Esophagus muscularis mucosa (tissue), 4 donors: Measurements from ENCODE around the genes CDC42BPA, MRPL55 and H2AC25.

- PRO-cap, result no peak
- RAMPAGE, long total RNA, 4 experiments, result no peak in any of the 4 experiments
Measured at GRCh38 chr1:227020322-227021031, 80.4 kb downstream of the COQ8A start.

DNA sequence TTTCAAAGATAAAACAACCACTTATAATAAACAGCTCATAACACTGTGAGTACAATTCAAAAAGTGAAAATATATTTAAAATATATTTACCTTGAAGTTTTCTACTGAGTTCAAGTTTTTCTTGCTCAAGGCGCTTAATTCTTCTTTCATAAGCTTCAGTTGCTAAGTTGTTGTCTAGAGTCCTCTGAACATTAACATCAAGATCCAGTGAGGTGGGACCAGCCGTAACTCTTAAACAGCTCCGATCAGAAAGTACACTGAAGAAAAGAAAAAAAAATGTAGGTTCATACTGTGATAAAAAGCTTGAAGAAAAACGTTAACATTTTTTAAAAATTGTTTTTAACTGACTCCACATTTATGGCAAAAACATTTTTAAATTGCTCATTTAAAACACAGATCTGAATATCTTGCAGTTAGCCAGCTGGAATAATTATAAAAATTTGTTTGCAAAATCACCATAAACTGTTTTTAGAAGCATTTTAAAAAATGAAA lies 178.8 kb downstream of the CDC42BPA start:
- PRO-cap, result no peak
- RAMPAGE, long total RNA, 4 experiments, result no peak in any of the 4 experiments

GRCh38 chr1:227285498-227286253 lies 32.6 kb downstream of the CDC42BPA start:
- PRO-cap, result no peak
- RAMPAGE, long total RNA, 4 experiments, result no peak in any of the 4 experiments

DNA sequence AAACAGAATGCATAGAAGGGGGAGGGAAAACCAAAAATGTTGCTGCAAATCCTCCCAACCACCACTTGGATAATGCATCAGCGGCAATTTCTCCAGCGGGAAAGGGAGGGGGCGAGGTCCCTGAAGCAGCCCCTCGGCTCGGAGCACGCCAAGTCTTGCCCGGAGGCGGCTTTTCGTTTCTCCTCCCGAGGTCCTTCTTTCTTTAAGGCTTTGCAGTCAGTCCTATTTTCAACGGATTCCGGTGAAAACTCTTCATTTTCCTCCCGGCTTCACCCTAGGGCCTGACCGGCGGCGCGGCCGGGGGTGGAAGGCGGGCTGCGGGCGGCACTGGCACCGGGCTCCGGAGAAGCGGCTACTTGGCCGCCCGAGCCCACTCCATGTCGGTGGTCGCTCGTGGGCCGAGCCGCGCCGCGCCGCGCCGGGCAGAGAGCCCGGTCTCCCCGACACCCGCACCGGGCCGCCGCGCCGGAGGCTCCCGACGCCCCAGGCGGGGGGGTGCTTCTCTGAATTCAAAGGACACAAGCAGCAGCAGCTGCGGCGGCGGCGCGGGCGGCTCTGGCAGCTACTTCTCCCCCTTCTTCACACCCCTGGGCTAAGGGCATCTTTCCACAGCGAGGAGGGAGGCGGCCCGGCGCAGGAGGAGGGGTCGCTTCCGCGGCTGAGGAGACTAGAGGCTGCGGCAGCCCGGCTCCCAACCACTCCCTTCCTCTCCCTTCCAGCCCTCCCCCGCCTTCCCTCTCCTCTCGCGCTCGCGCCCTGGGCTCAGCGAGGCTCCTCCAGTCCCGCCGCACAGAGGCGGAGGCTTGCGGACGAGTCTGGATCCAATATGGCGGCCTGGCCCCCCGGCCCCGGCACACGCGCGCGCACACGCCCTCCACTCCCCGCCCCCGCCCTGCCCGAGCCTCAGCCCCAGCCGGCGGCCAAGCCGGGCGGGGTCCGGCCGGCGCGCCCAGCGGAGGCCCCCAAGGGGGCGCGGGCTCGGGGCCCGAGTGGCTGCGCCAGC lies at the start of gene CDC42BPA:
TSS of gene CDC42BPA (minus strand) at position 828 of the 1,003 bp plus-strand sequence.
- PRO-cap, result unidirectional peak, plus-strand start at position 284 of the sequence; bidirectional peak, plus-strand start at position 601 of the sequence, minus-strand start at position 570 of the sequence; bidirectional peak, plus-strand start at position 790 of the sequence, minus-strand start at position 669 of the sequence
- RAMPAGE, long total RNA, 4 experiments, result no peak in any of the 4 experiments

- PRO-cap, result unidirectional peak, minus-strand start at chr1:227319277; unidirectional peak, minus-strand start at chr1:227319344
- RAMPAGE, long total RNA, 4 experiments, result no peak in any of the 4 experiments
Measured at GRCh38 chr1:227319098-227319753, 934 bp upstream of the CDC42BPA start.

DNA sequence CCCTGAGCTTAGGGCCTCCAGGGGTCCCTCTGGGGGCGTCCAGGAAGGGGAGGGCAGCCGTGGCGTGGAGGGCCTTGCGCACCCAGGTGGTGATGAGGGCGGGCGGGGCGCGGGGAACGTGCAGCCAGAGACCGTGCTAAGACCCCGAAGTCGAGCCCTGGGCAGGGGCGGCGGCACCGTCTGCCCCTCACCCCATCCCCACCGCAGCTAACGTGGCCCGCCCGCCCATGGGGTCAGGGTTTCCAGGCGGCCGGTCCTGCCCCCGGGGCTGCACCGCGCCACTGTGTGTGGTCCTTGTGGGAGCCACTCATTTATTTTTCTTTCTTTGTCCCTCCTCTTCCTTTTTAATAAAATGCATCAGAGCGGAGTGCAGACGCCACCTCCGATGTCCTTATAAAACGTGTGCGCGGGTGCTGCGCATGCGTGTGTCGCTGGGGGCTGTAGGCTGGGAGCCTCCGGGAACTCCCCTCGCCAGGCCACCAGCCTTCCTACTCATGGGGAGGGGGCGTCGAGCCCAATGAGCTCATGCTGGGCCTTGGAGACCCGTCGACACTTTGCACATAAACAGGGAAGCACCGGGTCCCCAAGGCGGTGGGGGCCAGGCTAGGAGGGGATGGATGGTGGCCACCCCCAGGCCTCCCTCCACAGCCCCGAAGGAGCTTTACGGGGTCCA lies 60.0 kb downstream of the WNT9A start:
- PRO-cap, result bidirectional peak, plus-strand start at position 420 of the sequence, minus-strand start at position 209 of the sequence
- RAMPAGE, long total RNA, 4 experiments, result no peak in any of the 4 experiments

DNA sequence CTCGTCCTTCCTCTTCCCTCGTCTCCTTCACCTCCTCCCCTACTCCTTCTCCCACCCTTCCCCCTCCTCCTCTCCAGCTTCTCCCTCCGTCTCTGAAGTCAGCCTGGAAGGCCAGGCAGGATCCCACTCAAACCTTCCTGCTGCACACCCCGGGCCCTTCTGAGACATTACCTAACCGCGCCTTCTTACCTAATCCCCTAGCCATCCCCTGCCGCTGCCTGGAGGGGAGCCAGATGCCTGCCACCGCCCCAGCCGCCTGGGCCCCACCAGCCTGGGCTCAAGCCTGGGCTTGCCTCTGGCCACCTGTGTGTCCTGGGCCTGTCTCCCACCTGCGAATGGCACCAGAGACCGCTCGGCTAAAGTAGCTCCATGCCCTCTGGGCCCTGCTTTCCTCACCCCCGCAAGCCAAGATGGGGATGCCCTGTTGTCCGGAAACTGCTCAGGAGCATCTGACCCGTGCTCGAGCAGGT lies 32.0 kb downstream of the WNT9A start:
- PRO-cap, result no peak
- RAMPAGE, long total RNA, 4 experiments, result no peak in any of the 4 experiments

- PRO-cap, result no peak
- RAMPAGE, long total RNA, 4 experiments, result no peak in any of the 4 experiments
Measured at GRCh38 chr1:228081262-228082304, 925 bp upstream of the ARF1 start.

GRCh38 chr1:228085067-228086252 lies 3.0 kb downstream of the ARF1 start:
- PRO-cap, result unidirectional peak, minus-strand start at chr1:228085810
- RAMPAGE, long total RNA, 4 experiments, result no peak in any of the 4 experiments

GRCh38 chr1:228108974-228109367 lies at the start of gene MRPL55:
Gene MRPL55 (minus strand): TSS chr1:228109299.
- PRO-cap, result bidirectional peak, plus-strand start at chr1:228109473, minus-strand start at chr1:228109299
- RAMPAGE, long total RNA, 4 experiments, result start-site peak on the minus strand in 4 of 4 experiments, at chr1:228109263-228109306 at its widest, 289 to 793 reads per replicate

DNA sequence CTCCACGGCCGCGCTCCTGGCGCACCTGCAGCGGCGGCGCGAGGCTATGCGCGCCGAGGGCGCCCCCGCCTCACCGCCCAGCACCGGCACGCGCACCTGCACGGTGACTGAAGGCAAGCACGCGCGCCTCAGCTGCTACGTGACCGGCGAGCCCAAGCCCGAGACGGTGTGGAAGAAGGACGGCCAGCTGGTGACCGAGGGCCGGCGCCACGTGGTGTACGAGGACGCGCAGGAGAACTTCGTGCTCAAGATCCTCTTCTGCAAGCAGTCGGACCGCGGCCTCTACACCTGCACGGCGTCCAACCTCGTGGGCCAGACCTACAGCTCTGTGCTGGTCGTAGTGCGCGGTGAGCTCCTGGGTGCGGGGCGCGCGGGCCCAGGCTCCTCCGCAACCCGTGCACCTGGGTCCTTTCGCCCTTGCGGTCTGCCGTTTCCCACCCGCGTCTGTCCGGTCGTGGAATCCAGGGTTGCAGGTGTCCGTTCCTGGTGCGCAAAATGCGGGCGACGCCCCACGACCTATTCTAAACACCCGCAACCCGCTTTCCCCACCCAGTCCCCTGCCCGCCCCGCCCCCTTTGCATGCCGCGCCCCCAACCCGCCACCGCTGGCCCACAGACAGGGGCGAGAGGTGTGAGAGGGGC lies 4.7 kb downstream of the OBSCN start:
- PRO-cap, result no peak
- RAMPAGE, long total RNA, 4 experiments, result no peak in any of the 4 experiments

DNA sequence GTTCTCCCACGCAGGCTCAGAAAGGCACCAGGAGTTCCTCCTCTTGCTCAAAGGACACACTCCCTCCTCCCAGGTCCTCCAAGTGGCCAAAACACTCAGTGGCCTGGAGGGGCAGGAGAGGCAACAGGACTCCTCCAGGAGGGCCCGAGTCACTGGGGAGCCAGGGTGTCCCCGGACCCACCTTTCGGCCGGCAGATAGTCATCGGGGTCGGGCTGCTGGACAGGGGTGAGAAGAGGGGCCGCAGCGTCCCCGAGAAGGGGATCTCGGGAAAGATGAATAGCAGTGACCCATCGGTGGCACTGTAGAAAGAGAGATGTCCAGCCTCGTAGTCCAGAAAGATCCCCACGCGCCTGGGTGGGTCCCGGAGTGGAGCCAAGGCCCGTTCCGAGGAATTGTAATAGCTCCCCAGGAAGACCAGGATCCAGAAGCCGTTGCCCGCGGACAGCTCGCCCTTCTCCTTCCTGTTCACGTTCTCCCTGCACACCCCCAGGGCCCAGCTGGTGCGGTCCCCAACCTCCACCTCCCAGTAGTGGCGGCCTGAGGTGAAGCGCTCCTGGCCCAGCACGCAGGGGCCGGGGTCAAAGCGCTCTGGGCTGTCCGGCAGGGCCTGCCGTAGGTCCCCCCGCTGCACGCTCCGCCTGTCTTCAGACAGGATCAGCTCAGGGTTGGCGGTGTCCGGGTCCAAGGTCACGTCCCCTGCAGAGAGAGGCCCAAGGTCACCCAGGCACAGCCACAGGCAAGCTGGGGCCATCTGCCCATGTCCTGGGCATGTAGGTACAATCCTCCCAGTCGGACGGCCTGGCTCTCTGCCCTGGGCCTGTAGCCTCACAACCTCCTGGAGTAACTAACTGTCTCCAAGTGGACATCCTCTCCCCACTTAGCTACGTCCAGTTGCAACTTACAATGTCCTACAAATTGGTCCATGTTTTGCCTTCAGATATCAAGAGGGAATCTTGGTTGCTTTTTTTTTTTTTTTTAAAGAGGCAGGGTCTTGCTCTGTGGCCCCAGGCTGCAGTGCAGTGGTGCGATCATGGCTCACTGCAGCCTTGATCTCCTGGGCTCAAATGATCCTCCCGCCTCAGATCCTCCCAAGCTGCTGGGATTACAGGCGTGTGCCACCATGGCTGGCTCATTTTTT lies 11.7 kb downstream of the TRIM11 start:
- PRO-cap, result no peak
- RAMPAGE, long total RNA, 4 experiments, result no peak in any of the 4 experiments

GRCh38 chr1:228456970-228458237 lies at the start of gene H2AC25:
Gene H2AC25 (minus strand): TSS chr1:228457873.
- PRO-cap, result bidirectional peak, plus-strand start at chr1:228458103, minus-strand start at chr1:228457868
- RAMPAGE, long total RNA, 4 experiments, result start-site peak on the plus strand in 2 of 4 experiments, at chr1:228458103-228458113 at its widest, 13 to 28 reads per replicate; start-site peak on the minus strand in 4 of 4 experiments, at chr1:228457867-228457906 at its widest, 35 to 80 reads per replicate

DNA sequence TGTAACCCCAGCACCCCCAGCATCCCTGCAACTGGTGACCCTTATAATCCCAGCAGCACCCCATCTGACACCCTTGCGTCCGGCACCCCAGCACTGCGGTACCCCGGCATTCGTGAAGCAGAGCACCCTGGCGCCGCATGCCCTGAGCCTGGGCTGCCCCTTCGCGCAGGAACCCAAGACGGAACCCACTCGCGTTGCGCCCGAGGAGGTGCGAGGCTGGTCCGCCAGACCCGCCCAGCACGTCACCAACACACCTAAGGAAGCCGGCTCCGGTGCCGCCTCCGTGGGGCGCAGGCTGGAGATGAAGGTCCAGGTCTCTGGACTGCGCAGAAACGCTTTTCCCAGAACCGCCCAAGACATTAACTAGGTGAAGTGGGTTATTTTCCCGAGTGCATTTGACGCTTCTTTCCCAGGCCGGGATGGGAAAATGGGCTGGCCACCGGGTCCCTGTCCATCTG lies 13.3 kb downstream of the H2BC26 start:
- PRO-cap, result unidirectional peak, plus-strand start at position 78 of the sequence
- RAMPAGE, long total RNA, 4 experiments, result no peak in any of the 4 experiments

DNA sequence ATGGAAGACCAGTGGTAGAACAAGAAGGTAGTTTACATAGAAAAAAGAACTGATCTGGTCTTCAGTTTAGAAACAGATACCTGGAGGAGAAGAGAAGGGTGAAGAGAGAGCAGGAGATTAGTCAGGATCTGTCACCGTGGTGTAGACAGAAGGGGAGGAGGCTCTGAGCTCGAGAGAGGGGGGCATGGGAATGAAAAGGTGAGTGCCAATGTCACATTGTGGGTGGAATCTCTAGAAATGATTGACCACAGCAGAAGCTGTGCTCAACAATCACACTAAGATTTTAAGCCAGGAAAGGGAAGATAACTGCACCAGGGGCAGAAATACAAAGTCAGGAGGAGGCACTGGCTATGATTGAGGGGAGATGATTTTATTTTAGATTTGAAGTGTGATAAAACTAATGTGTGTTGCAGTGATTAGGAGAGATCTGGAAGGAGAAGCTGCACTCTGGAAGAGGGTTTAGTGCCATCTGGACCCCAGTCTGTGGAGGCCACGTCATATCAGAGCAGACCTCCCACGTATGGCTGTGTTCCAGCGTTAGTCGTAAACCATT lies 32.8 kb downstream of the RHOU start:
- PRO-cap, result no peak
- RAMPAGE, long total RNA, 4 experiments, result no peak in any of the 4 experiments

GRCh38 chr1:228810775-228811264 lies 75.5 kb downstream of the RHOU start:
- PRO-cap, result no peak
- RAMPAGE, long total RNA, 4 experiments, result no peak in any of the 4 experiments

DNA sequence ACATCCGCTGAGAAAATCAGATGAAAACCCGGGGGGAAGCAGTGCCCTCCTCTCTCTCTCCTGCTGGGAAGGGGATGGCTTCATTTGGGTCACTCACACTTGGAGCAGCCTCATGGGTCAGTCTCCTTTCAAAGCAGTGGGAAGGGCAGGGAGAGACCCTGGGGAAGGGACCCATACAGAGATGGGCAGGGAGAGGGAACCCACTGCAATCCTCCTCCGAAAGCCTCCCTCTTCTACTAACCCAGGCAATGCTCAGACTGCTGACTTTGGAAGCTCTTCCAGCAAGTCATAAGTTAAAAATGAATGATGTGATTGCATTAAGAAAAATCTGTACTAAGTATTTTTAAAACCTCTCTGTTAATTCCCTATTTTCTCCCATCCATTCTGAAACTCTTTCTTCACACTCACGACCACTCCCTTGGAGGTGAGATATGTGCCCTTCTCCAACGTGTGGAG lies 185.2 kb downstream of the RHOU start:
- PRO-cap, result no peak
- RAMPAGE, long total RNA, 4 experiments, result no peak in any of the 4 experiments

- PRO-cap, result no peak
- RAMPAGE, long total RNA, 4 experiments, result no peak in any of the 4 experiments
Measured at GRCh38 chr1:228930508-228931182, 195.4 kb downstream of the RHOU start.

- PRO-cap, result no peak
- RAMPAGE, long total RNA, 4 experiments, result no peak in any of the 4 experiments
Measured at GRCh38 chr1:229092879-229093905, 177.7 kb upstream of the RAB4A start.

DNA sequence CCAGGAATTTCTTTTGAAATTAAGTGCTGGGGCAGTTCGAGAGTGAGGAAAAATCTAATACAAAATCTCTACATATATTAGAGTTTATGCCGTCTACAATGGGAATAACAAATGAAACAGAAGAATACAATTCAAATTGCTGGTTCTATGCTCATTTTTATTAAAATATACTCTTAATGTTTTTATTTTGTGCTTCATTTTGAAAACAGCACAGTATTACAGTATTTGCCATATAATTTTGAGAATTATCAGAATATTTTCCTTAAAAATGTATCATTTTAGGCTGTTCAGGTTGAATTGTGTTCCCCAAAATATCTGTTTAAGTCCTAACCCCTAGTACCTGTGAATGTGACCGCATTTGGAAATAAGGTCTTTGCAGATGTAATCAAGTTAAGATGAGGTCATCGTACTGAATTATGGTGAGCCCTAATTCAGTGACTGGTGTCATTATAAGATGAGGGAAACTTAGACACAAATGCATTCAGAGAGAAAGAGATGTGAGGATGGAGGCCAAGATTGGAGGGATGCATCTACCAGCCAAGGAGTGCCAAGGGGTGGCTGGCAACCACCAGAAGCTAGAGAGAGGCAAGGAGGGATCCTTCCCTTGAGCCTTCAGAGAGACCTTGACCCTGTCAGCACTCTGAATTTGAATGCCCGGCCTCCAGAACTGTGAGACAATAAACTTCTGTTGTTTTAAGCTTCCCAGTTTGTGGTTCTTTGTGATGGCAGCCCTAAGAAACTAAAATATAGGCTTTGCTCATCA lies 4.0 kb downstream of the RAB4A start:
- PRO-cap, result no peak
- RAMPAGE, long total RNA, 4 experiments, result no peak in any of the 4 experiments